ENCODE measurements around the gene REEP3.

GRCh38 chr10:63164835-63165248, 31.7 kb downstream of the NRBF2 start:
- RRBS: no CpG with 5 or more reads among the region's 3 CpGs
CAGE:
- cytosol, long polyA plus RNA: no peak
- long polyA plus RNA: no peak
- nucleus, long polyA plus RNA: no peak

DNA sequence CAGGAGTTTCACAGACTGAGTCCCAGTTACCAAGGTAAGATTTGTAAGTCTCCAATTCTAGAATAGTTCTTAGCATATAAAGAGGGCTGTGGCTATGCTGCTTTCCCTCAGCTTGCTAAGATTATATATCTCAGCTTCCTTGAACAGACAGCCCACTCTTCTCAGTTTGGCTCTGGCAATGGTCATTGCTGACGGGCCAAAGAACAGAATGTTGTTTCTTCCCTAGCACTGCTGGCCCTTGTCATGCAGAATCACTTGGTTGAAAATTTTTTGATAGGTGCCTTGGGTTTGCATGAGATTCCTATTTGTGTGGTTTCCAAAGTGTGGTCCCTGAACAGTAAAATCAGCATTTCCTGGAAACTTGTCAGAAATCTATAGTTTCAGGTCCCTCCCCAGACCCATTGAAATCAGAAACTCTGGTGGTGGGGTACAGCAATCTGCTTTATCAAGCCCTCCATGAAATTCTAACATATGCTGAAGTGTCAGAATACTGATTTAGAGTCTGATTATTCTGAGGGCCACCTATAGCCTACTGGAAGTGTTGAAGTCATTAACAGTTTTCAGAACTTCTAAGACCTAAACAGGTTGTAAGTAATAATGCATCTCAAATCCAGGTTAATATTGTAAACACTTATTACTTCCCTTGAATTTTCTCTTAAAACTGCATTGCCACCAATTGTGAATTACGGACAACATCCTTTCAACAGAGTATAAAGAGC, 38.3 kb downstream of the NRBF2 start:
- RRBS: no CpG with 5 or more reads among the region's 2 CpGs
CAGE:
- cytosol, long polyA plus RNA: no peak
- long polyA plus RNA: no peak
- nucleus, long polyA plus RNA: no peak

DNA sequence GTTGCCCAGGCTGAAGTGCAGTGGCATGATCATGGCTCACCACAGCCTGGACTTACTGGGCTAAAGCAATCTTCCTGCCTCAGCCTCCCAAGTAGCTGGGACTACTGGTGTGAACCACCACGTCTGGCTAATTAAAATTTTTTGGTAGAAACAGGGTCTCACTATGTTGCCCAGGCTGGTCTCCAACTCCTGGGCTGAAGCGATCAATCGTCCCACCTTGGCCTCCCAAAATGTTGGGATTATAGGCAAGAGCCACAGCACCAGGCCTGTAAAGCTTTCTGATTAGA, 54.3 kb downstream of the NRBF2 start:
- RRBS: no CpG with 5 or more reads among the region's 3 CpGs
CAGE:
- cytosol, long polyA plus RNA: no peak
- long polyA plus RNA: no peak
- nucleus, long polyA plus RNA: no peak

DNA sequence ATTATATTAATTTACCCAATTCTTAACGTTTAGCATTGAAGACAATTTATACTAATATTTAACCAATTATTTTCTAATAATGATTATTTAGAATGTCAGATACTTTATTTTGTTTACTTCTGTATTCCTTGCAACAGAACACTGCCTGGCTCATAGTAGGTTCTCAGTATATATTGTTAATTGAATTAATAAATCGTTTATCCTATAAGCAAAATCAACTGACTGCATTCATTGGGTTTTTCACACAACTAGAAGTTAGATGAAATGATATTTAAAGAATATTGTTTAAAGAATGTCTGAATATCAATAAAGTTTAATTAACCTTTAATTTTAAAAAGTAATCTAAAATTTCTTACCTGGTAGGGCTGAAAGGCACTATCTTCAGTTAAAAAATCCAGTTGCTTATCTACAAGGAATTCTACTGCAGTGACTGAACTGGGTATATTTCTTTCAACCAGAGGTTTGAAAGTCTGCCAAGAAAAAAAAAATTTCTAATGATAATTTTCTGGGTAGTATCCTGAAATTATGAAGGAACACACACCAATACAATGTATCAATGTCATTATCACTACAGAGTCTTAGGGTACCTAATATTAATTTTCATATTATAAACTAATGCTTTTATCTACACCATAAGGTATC, 131.3 kb downstream of the NRBF2 start:
- RRBS: no CpG with 5 or more reads among the region's 2 CpGs
CAGE:
- cytosol, long polyA plus RNA: no peak
- long polyA plus RNA: no peak
- nucleus, long polyA plus RNA: no peak

DNA sequence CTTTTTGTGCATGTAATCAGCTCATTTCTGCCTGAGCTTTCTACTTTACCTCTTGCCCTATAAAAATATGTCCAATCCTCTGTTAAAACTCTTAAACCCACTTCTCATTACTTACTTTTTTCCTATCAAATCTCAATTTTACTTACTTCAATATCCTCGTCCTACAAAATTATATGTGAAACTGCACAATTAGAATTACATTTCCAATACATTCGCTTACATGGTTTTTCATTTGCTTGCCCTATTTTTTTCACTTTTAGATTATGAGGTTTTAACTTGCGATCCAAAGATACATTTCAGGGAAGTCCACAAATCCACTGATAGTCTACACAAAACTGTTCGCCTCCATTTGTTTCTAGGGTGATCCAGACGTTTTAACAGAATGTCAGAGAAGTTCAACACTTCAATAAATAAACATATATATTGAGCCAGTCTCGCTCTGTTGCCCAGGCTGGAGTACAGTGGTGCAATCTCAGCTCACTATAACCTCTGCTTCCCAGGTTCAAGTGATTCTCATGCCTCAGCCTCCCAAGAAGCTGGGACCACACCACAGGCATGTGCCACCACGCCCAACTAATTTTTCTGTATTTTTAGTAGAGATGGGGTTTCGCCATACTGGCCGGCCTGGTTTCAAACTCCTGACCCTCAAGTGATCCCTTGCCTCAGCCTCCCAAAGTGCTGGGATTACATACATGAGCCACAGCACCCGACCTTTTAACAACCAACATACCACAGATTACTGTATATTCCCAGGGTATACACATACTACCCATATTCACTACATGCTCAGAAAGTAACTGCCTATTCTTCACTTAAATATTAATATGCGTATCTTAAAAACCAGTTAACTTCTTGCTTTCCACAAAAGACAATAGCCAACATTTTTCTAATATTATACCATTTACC, 134.3 kb downstream of the JMJD1C start:
- RRBS: no CpG with 5 or more reads among the region's 11 CpGs
CAGE:
- cytosol, long polyA plus RNA: no peak
- long polyA plus RNA: no peak
- nucleus, long polyA plus RNA: no peak

DNA sequence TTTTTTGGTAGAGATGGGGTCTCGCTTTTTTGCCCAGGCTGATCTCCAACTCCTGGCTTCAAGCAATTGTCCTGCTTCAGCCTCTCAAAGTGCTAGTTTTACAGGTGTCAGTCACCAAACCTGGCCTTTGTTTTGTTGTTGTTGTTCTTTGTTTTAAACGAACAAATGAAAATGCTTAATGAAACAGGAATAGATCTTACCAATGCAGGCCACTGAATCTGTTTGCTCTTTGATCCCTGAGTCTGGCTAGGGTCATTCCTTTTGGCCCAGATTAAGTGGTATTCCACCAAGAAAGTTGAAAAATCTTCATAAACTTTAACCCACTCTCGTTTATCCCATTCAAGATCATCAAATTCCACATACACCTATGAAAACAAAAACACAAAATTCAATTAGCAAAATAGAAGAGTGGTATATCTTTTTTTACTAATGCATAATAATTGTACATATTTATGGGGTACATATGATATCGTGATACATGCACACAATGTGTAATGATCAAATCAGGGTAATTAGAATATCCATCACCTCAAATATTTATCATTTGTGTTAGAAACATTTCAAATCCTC, 85.6 kb downstream of the JMJD1C start:
- RRBS: no CpG with 5 or more reads among the region's 4 CpGs
CAGE:
- cytosol, long polyA plus RNA: no peak
- long polyA plus RNA: no peak
- nucleus, long polyA plus RNA: no peak

- RRBS: under 1% methylated on average over 44 of the region's 120 CpGs
CAGE:
- cytosol, long polyA plus RNA: start-site peak on the minus strand at chr10:63522047-63522129, 77 reads
- long polyA plus RNA: start-site peak on the minus strand at chr10:63521821-63522176, 146 and 21 reads in 2 replicates
- nucleus, long polyA plus RNA: start-site peak on the plus strand at chr10:63521401-63521463, 136 reads; start-site peak on the minus strand at chr10:63522050-63522128, 105 reads
Measured at GRCh38 chr10:63521310-63522416, at the start of gene REEP3. TSS of gene REEP3 (plus strand) at chr10:63521401.

DNA sequence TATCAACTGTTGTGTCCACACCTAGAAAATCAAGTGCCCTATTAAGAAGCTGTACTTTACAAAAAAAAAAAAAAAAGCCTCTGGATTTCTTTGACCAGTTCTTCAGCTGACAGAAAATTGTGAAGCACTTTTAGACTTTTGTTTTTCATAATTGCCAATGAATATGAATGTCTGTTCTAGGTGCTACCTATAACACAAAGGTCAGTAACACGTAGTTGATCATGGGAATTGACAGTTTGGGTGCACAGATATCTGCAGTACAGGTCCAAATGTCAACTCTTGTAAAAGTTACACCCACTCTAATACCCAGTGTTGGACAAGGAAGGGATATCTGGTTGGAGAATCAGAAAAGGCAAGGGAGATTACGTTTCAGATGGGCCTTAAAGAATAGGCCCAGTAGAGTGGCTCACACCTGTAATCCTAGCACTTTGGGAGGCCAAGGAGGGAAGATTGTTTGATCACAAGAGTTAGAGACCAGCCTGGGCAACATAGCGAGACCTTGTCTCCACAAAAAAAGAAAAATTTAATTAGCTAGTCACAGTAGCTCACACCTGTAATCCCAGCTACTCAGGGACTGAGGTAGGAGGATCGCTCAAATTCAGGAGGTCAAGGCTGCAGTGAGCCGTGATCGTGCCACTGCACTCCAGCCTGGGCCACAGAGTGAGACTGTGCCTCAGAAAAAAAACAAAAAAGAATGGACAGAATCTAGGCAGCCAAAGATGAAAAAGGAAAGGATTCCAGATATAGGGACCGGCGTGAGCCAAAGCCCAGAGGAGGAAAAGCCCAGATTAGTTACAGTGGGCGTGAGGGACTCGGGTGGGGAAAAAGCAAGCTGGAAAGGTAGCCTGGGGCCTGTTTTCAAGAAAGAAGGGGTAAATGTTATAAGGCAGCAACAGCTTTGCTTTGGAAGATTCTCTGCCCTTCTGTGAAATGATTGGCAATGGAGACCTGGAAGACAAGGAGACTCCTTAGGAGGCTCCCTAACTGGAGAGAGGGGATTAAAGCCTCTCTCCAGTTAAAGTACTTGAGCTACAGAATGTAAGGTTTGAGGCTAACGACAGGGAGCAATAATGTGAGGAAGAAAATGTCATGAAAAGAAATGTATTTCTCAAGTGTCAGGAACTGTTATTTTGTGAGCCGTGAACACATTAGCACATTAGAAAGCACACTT, 2.1 kb downstream of the REEP3 start:
- RRBS: no CpG with 5 or more reads among the region's 12 CpGs
CAGE:
- cytosol, long polyA plus RNA: no peak
- long polyA plus RNA: no peak
- nucleus, long polyA plus RNA: no peak

GRCh38 chr10:63588536-63589163, 67.4 kb downstream of the REEP3 start:
- RRBS: no CpG with 5 or more reads among the region's 4 CpGs
CAGE:
- cytosol, long polyA plus RNA: no peak
- long polyA plus RNA: no peak
- nucleus, long polyA plus RNA: no peak

DNA sequence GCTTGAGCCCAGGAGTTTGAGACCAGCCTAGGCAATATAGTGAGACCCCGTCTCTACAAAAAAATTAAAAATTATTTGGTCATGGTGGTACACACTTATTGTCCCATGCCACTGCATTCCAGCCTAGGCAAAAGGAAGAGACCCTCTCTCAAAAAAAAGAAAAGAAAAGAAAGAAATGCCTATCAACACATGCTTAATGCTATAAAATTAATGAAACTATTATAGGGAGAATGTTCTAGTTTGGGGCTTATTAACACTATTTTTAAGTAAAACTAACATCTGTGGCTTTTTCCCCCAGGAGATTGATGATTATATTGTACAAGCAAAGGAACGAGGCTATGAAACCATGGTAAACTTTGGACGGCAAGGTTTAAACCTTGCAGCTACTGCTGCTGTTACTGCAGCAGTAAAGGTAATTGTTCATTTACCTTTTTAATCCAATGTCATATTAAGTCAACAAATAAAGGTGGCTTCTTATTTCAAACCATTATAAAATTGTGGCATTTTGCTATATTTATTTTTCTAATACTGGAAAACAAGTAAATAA, 77.7 kb downstream of the REEP3 start:
- RRBS: no CpG with 5 or more reads among the region's 3 CpGs
CAGE:
- cytosol, long polyA plus RNA: no peak
- long polyA plus RNA: no peak
- nucleus, long polyA plus RNA: no peak

GRCh38 chr10:64196911-64197340, 675.7 kb downstream of the REEP3 start:
- RRBS: no CpG with 5 or more reads among the region's 44 CpGs
CAGE:
- cytosol, long polyA plus RNA: no peak
- long polyA plus RNA: no peak
- nucleus, long polyA plus RNA: no peak

DNA sequence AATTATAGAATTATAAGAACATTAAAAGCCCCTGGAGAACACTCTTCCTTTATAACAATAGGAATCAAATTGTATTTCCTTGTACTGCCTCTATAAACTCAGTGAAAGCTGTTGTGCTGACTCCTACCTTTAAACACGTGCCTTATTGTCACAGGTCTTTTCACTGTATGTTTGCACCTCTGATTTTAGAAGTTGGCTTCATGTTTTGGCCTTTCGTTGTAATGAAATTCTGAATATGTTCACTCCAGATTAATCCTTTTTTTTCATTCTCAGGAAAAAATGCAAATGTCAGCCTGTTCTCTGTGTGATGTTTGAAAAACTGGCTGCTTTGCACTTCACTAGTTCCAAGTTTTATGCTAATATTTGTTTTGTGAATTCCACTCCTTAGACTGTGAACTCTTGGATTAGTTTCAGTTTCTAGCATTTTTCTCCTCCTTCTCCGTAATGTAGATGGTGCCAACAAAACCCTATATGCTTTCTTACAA, 1512.1 kb downstream of the REEP3 start:
- RRBS: no CpG with 5 or more reads among the region's 3 CpGs
CAGE:
- cytosol, long polyA plus RNA: no peak
- long polyA plus RNA: no peak
- nucleus, long polyA plus RNA: no peak

DNA sequence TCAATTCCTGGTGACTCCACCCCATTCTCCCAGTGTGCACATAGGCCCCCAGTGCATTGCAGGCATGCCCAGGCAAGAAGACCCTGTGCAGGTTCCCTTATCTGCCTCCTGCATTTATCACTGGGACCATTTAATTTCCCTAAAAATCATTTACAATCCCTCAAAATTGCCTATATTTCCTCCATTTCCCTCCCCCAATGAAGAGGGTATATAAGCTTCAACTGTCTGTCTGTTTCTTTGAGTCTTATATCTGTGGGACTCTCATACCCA, 354.7 kb downstream of the LRRTM3 start:
CAGE:
- cytosol, long polyA plus RNA: no peak
- long polyA plus RNA: no peak
- nucleus, long polyA plus RNA: no peak

- RRBS: no CpG with 5 or more reads among the region's 3 CpGs
CAGE:
- cytosol, long polyA plus RNA: no peak
- long polyA plus RNA: no peak
- nucleus, long polyA plus RNA: no peak
Measured at GRCh38 chr10:67819693-67820194, 18.2 kb downstream of the DNAJC12 start.

DNA sequence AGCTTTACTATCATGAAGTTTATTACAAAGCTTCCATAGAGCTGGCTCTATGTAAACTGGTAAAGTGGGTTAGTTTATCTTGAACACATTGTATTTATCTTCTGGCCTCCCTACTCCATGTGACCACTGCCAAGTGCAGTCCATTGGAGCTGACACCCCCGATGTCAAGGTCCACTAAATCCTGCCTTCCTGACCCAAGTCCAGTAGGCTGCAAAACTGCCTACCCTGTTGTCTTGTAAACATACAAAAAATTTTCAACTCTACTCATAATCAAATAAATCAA, 10.2 kb downstream of the DNAJC12 start:
- RRBS: no CpG with 5 or more reads among the region's 1 CpG
CAGE:
- cytosol, long polyA plus RNA: no peak
- long polyA plus RNA: no peak
- nucleus, long polyA plus RNA: no peak

DNA sequence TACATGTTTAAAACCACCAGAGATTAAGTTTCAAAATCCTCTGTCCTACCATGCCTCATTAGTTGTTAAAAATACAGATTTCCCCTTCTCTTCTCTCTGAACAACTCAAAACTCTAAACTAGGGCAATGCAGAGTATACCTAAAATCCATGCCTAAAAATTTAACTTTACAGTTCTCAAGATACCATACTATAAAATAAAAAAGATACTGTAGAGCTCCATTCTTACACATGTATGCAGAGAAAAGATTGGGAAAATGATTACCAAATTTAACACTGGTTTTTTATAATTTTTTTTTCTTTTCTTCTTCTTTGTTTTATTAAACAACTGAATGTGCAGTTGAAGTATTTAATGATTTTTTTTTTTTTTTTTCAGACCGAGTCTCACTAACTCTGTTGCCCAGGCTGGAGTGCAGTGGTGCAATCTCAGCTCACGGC, 21.1 kb downstream of the HERC4 start:
- RRBS: no CpG with 5 or more reads among the region's 2 CpGs
CAGE:
- cytosol, long polyA plus RNA: no peak
- long polyA plus RNA: no peak
- nucleus, long polyA plus RNA: no peak

- RRBS: no CpG with 5 or more reads among the region's 3 CpGs
CAGE:
- cytosol, long polyA plus RNA: no peak
- long polyA plus RNA: no peak
- nucleus, long polyA plus RNA: no peak
Measured at GRCh38 chr10:68109692-68110112, 414 bp downstream of the MYPN start.

DNA sequence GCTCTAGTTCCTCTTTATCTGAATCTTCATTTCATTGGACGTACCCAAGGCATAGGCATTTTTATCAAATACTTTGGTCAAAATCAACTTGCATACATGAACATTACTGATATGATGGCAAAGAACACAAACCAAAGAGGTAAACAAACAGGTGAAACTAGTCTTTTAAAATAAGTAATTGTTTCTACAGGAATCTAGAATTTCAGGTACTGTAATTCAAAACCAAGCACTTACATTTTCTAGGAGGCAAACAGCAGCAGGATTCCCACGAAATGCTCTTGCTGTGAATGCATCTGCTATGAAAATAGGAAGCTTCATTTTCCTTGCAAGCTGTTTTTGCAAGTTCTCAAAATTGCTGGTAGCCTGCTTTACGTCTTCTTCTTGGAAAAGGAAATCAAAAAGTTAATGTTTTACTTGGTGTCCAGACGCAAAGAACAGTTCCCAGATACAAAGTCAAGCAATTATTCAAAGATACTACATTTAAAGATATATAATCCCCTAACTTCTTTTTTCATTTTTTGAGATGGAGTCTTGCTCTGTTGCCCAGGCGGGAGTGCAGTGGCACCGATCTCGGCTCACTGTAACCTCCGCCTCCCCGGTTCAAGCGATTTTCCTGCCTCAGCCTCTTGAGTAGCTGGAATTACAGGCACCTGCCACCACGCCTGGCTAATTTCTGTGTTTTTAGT, 25.2 kb upstream of the HNRNPH3 start:
- RRBS: no CpG with 5 or more reads among the region's 11 CpGs
CAGE:
- cytosol, long polyA plus RNA: no peak
- long polyA plus RNA: no peak
- nucleus, long polyA plus RNA: no peak

DNA sequence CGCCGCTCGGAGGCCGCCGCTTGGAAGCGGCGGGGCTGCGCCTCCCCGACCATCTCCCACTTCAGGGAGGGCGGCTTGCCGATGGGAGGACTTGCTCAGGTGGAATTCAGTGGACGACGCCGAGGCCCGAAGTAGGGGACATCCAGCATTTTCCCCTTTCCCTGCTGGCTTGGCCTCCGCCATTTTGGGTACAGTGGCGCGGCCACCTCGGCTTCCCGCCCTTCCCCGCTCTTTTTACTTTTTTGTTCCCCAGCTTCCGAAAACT, 389 bp downstream of the HNRNPH3 start:
- RRBS: no CpG with 5 or more reads among the region's 22 CpGs
CAGE:
- cytosol, long polyA plus RNA: no peak
- long polyA plus RNA: no peak
- nucleus, long polyA plus RNA: no peak

DNA sequence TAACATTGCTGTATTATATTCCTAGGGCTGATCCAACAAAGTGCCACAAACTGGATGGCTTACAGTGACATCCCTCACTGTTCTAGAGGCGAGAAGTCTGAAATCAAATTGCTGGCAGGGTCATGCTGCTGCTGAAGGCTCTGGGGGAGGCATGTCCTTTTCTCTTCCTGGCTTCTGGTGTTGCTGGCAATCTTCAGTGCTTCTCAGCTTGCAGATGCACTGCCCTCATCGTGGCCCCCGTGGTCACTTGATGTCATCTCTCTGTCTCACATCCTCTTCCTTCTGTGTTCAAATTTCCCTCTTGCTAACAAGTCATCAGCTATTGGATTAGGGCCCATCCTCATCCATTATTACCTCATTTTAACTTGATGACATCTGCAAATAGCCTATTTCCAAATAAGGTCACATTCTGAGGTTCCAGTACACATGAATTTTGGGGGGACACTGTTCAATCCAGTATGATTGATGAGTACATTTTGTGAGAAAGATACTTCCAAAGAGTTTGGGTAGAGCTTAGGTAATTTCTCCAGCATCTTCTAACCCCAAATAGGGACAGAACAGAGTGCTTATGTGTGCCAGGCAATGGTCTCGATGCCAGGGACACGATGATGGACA, 36.6 kb upstream of the SRGN start:
- RRBS: no CpG with 5 or more reads among the region's 5 CpGs
CAGE:
- cytosol, long polyA plus RNA: no peak
- long polyA plus RNA: no peak
- nucleus, long polyA plus RNA: no peak

Data from H1 (cell line).